Frontal cortex (tissue), 2 donors: Measurements from ENCODE around the genes DNAI2 and GPRC5C.

GRCh38 chr17:74210814-74211938 lies 2.2 kb upstream of the TTYH2 start:
- RAMPAGE, long total RNA: no peak

DNA sequence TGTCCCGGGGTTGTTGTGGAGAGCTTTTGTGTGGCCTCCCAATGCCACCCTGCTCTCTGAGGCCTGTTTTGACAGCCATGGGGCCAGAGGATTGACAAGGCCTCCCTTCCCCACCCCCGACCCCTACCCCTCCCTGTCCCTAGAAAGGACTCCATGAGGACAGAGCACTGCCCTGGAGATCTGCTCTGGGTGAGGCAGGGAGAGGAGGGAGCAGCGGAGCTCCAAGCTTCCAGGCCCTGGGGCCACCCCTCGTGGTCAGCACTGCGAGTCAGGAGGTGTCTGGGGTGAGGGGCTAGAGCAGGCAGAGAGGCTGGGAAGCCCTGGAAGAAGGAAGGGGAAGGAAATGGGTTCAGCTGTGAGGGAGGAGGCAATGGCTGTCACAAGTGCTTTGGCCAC lies 28.3 kb upstream of the DNAI2 start:
- RAMPAGE, long total RNA: no peak

DNA sequence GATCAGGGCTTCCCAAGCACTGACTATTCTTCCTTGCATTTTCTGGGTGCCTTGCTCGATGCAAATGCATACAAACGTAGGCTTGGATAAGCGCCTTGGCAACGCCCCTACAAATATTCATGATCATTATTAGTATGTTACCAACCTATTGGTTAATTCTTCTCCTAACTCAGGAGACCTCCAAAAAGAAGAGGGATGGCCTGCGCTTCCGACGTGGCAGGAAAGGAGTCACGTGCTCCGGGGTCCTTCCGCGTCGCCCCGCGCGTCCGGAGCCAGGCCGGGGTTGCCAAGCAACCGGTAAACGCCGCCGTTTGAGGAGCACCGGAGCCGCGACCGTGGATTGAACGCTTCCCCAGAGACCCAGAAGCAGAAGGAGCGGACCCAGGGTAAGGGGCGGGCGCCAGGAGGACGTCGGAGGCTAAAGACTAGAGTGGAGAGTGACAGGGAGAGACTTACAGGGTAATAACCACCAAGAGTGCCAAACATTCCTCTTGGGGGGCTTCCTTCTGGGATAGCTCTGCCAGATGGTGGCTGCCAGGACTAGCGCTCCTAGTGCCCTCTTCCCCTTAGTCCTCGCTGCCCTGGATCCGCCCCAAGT lies at the start of gene DNAI2:
TSS of gene DNAI2 (plus strand) at position 275 of the 598 bp plus-strand sequence.
- RAMPAGE, long total RNA: no peak

- RAMPAGE, long total RNA: no peak
Observed at GRCh38 chr17:74356688-74357115, 5.0 kb downstream of the BTBD17 start.

- RAMPAGE, long total RNA: no peak
Observed at GRCh38 chr17:74426395-74426814, 5.5 kb upstream of the GPRC5C start.

DNA sequence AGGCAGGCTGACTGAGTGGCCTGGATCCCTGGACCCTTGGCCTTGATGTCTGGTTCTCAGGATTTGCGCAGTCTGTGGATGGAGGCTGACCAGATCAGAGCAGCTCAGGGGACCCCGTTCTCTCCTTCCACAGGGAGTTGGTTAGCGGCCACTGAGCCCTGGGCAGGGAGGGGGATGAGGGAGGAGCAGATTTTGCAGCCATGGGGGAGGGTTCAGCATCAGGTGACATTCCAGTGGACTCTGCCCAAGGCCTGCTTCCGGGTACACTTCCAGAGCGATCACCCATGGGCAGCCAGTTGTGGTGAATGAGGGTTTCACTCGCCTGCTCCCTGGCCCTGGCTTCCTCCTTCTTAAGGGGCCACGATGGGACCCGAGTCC lies 4.9 kb upstream of the GPRC5C start:
- RAMPAGE, long total RNA: no peak

GRCh38 chr17:74431893-74432735 lies at the start of gene GPRC5C:
TSS of gene GPRC5C (plus strand) at chr17:74432088.
- RAMPAGE, long total RNA: no peak

- RAMPAGE, long total RNA: no peak
Observed at GRCh38 chr17:74442596-74443702, 11.1 kb downstream of the GPRC5C start.

DNA sequence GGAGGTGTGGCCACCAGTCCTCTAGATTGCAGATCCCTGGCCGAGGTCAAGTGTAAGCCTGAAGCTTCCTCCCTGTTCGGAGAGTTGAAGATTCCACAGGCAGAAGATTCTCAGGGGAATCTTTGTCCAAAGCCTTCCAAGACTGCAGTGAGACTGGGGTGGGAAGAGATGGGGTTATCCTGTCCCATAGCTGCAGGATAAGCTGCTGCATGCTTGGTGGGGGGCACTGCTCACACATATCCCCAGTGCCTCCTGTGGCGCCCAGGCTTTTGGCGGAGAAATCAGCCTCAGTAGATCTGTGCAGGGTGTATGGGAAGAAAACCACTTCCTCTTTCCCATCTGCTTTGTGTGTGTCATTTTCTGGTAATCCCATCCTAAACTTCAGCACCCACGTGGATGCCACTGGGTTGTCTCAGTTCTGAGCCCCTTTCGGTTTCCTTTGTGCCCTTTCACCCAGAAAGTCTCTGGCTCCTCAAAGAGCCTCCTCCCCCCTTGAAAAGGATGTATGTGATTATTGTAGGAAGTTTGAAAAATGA lies 12.2 kb downstream of the CD300A start:
- RAMPAGE, long total RNA: no peak

- RAMPAGE, long total RNA: no peak
Observed at GRCh38 chr17:74567113-74567700, 21.3 kb upstream of the CD300C start.

DNA sequence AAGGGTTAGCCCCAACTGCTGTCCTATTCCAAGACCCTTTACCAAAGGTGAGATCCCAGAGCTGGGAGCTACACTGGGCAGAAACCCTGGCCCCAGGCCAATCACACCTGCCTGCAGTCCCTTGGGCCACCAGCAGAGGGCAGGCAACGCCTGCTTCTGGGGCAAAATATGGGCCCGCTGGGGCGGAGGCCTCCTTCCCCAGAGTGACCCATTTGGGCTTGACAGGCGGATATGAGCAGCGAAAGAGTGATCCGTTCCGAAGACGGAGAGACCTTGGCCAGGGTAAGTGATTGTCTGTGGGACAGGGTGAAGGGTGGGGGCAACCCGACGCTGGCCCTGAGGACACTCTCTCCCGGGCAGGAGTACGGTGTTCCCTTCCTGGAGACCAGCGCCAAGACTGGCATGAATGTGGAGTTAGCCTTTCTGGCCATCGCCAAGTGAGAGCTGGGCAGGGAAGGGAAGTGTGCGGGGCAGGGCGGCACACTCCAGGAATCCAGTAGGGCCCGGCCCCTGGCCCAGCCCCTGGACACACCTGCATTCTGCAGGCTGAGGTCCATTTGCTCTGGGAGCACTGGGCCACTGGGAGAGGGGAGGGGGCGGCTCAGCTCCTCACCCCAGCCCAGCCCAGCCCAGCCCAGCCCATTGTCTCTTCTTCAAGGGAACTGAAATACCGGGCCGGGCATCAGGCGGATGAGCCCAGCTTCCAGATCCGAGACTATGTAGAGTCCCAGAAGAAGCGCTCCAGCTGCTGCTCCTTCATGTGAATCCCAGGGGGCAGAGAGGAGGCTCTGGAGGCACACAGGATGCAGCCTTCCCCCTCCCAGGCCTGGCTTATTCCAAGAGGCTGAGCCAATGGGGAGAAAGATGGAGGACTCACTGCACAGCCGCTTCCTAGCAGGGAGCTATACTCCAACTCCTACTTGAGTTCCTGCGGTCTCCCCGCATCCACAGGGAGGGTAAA lies 3.5 kb upstream of the NHERF1 start:
- RAMPAGE, long total RNA: no peak

DNA sequence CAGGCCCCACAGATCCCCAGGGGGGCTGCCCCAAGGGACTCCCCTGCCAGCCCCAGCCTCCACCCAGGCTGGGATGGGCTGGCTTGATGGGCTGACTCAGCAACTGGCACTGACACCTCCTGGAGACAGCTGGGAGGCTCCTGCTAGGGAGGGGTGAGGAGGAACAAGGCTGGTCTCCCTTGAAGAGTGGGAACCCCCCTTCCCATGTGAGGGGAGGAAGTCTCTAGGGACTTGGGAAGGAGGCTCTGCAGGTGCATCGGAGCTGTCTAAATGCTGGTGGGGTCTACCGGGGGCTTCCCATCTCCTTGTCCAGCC lies 10.4 kb downstream of the NHERF1 start:
- RAMPAGE, long total RNA: no peak

- RAMPAGE, long total RNA: no peak
Observed at GRCh38 chr17:74760450-74761297, 12.2 kb downstream of the NHERF1 start.

DNA sequence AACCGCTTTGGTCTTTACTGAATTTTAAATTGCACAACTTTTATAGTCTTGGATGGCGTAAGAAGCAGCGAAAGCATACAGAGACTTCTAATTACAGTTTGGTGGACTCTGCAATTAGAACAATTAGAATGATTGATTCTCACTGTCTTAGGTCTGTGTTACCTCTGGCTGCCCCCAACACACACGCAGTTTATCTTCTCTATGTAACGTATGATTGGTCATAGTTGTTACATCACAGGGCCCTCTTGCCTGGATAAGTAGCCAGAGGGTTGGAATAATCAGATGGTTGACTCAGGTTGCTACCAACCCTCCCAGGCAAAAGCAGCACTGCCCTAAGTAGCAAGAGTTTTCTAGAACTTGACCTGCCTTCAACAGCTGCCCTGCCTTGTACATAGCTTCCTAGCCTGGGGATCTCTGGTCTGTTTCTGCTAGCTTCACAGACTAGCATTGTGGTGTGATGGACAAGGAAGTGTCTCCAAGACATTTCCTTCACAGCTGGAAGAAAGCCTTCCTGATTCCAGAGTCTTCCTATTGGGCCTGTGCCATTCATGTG lies 1.8 kb downstream of the TMEM104 start:
- RAMPAGE, long total RNA: no peak

DNA sequence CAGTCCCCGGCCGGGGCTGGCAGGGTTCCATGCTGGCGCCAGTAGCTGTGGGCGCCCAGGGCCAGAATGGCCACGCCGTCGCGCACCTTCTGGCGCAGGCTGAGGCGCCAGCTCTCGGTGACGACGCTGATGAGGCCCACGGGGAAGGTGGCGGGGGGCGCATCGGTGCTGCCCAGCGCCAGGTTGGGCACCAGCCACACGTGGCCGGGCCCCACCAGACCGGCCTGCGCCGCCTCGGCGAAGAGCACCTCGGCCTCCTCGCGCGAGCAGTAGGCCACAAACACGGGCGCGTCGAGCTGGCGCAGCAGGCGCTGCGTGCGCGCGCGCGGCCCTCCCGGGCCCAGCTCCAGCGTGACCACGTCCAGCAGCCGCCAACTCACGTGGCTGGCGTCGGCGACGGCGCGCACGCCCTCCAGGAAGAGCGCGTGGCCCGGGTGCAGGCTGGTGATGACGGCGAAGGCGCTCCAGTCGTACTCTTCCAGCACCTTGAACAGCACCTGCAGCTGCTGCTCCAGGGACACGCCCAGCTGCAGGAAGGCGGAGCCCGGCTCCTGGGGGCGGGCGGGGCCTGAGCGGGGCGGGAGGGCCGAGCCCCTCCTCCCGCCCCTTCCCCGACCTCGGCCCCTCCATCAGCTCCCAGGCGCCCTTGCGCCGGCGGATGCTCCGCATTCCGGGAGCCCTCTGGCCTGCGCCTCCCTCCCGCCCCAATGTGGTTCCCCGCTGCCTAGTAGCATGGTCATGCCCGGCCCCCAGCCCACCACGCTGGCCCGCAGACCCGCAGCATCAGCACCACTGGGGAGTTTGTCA lies 7.4 kb downstream of the GRIN2C start:
- RAMPAGE, long total RNA: no peak

- RAMPAGE, long total RNA: no peak
Observed at GRCh38 chr17:74878012-74878562, 5.3 kb upstream of the FDXR start.

- RAMPAGE, long total RNA: no peak
Observed at GRCh38 chr17:75033544-75034229, 13.1 kb downstream of the ATP5PD start.

DNA sequence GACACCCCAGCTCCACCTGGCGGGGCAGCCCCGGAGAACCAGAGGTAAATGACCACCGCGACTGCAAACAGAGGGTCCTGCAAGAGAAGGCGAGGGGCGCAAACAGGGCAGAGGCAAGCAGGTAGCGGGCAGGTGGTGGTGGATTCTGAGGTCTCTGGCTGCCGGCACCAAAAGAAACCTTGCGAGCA lies 12.6 kb downstream of the ATP5PD start:
- RAMPAGE, long total RNA: no peak

GRCh38 chr17:75063925-75064772 lies 17.1 kb downstream of the KCTD2 start:
- RAMPAGE, long total RNA: no peak

DNA sequence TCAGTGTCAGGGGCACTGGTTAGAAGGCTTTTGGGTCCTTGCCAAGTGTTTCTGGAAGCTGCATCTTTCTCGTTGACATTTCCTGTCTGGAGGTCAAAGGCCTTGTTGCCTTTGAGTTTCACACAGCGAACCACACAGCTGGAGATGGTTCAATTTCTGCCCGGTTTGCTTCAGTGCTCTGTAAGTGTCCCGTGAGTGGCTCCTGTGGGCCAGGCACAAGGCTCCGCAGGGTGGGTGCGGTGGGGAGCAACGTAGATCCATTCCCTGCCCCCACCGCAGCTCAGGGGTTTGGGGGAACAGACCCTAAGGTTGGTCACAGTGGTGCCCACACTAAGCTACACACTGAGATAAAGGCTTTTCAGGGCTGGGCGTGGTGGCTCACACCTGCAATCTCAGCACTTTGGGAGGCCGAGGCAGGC lies 3.5 kb upstream of the SLC16A5 start:
- RAMPAGE, long total RNA: no peak